Thoracic aorta endothelial cell (primary cell): Measurements from ENCODE around the genes PLD3, RAB4B and CYP2A7.

GRCh38 chr19:40348235-40349064 lies at the start of gene PLD3:
Gene PLD3, plus strand, starts transcription at chr19:40348695.
- CAGE, long polyA plus RNA = no peak

DNA sequence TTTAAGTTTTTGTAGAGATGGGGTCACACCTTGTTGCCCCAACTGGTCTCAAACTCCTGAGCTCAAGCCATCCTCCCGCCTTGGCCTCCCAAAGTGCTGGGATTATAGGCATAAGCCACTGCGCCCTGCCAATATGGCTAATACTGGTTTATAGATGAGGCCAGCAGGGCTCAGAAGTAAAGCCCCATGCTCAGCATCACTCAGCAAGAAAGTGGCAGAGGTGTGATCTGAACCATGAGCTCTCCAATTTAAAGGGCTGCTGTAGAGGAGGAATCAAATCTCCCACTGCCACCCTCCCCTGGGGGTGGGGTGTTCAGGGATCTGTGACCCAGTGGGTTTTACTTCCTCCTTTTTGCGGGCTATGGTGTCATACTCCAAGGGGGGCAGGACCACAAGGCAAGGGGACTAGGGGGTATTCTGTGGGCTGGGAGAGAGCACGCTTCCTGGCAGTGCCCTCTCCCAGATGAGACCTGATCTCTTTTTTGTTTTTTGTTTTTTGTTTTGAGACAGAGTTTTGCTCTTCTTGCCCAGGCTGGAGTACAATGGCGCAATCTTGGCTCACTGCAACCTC lies 10.2 kb downstream of the PLD3 start:
- CAGE, long polyA plus RNA = no peak

DNA sequence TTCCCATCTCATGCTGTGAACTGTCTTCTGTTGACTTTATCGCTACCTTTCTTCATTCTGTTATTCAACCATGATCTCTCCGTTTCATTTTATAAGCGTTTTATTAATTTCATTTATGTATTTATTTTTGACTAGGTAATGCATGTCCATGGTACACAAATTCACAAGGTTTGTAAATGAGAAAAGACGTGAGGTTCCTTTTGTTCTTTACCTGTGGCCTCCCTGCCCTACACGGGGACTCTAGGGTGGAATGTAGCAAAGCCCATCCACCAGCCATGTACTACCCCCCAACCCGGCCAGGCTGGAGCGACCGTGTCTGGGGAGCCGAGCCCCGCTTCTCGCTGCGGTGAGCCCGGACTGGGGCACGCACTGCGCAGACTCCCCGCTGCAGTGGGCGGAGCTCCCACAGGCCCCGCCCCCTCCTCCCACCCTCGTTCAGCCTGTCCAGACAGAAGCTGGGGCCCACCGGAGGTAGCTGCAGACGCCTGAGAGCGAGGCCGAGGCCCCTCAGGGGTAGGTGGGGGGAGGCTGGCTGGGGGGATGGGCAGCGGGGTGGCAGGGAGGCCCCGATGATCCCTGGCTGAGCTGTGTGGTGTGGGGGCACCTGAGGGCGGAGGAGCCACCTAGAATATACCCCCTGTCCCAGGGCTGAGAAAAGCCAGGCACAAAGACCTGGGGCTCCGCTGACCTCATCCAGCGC lies 17.1 kb downstream of the PLD3 start:
- CAGE, long polyA plus RNA = no peak

DNA sequence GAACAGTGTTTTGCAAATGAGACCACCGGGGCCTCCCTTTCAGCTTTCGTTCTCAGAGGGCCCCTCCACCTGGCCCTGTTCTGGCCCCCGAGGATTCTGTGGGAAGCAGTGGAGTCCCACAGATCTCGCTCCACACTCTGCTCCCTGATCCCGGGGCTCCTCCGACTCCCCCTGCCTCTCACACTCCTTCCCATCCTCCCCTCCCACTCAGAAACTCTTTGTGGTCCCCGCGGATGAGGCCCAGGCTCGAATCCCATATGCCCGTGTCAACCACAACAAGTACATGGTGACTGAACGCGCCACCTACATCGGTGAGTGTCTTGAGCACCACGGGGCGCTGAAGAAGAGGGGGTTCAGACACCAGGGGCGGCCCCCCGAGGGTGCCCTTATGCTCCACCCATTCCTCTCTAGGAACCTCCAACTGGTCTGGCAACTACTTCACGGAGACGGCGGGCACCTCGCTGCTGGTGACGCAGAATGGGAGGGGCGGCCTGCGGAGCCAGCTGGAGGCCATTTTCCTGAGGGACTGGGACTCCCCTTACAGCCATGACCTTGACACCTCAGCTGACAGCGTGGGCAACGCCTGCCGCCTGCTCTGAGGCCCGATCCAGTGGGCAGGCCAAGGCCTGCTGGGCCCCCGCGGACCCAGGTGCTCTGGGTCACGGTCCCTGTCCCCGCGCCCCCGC lies 12.3 kb downstream of the HIPK4 start:
- CAGE, long polyA plus RNA = no peak

DNA sequence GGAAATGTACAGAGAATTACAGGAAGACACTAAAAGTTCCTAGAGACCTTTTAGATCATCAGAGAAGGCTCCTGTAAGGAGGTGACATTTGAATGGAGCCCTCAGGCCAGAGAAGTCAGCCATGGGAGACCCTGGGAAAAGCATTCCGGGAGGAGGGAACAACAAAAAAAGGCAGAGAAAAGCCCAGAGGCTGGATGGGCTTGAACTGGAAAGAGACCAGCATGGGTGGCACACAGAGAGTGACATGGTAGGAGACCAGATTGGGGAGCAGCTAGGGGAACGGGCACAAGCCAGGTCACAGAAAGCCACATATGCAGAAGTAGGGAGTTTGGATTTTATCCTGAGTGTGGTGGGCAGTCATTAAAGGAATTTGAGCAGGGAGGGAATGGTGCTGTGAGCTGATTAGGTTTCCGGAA lies 1.2 kb downstream of the SERTAD1 start:
- CAGE, long polyA plus RNA = no peak

DNA sequence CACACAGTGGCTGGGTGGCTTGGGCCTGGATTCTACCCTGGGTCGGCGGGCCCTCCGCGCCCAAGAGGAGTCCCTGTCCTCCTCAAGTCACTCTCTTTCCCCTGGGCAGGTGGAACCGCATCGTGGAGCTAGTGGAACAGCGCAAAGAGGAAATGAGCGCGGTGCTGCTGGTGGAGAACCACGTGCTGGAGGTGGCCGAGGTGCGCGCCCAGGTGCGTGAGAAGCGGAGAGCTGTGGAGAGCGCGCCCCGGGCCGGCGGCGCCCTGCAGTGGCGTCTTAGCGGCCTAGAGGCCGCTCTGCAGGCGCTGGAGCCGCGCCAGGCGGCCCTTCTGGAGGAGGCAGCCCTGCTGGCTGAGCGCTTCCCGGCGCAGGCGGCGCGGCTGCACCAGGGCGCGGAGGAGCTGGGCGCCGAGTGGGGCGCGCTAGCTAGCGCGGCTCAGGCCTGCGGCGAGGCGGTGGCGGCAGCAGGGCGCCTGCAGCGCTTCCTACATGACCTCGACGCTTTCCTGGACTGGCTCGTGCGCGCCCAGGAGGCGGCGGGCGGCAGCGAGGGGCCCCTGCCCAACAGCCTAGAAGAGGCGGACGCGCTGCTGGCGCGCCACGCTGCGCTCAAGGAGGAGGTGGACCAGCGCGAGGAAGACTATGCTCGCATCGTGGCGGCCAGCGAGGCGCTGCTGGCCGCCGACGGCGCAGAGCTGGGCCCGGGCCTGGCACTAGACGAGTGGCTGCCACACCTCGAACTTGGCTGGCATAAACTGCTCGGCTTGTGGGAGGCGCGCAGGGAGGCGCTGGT lies 52.7 kb downstream of the SPTBN4 start:
- CAGE, long polyA plus RNA = no peak

GRCh38 chr19:40542209-40542620 lies 34.5 kb upstream of the SHKBP1 start:
- CAGE, long polyA plus RNA = no peak

DNA sequence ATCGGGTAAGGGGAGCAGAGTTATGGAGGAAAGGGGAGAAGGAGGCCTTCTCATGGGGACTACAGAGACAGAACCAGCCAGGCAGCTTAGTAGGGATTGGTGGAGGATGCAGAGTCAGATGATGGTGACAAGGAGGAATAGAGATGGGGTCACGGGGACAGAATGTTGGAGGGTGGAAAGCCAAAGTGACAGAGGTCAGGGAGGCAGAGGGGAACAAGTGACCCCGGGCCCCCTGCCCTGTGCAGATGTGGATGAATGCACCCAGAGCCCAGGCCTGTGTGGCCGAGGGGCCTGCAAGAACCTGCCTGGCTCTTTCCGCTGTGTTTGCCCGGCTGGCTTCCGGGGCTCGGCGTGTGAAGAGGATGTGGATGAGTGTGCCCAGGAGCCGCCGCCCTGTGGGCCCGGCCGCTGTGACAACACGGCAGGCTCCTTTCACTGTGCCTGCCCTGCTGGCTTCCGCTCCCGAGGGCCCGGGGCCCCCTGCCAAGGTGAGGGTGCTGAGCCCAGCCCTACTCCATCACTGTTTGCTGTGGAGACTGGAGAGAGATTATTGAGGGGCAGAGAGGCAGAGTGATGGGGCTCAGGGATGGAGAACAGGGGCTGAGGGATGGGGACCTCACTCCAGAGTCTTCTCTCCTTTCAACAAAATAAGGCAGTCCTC lies 9.9 kb downstream of the LTBP4 start:
- CAGE, long polyA plus RNA = no peak

DNA sequence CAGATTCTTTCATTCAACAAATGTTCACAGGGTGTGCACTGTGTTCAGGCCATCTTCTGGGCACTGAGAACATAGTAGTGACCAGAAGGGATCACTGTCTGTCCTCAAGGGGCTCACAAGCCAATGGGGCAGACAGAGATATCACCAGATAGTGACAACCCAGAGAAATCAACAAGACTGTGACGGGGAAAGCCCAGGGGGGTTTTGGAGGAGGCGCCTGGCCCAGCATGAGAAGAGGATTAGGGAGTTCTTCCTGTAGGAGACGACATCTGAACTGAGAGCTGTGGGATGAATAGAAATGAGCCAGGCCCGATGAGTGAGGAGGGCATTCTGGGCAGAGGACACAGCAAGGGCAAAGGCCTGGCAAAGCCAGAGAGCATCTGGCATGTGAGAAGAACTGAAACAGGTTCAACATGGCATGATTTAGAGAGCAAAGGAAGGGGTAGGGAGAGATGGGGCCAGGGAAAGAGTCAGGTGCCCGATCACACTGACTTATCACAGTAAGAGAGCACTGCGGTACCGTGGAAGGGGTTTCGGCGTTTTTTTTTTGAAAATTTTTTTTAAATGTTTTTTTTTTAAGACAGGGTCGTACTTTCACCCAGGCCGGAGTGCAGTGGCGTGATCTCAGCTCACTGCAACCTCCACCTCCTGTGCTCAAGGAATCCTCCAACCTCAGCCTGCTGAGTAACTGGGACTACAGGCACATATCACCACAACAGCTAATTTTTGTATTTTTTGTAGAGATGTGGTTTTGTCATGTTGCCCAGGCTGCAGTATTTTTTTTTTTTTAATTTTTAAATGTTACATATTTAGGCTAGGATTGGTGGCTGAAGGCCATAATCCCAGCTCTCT lies 18.7 kb downstream of the LTBP4 start:
- CAGE, long polyA plus RNA = no peak

DNA sequence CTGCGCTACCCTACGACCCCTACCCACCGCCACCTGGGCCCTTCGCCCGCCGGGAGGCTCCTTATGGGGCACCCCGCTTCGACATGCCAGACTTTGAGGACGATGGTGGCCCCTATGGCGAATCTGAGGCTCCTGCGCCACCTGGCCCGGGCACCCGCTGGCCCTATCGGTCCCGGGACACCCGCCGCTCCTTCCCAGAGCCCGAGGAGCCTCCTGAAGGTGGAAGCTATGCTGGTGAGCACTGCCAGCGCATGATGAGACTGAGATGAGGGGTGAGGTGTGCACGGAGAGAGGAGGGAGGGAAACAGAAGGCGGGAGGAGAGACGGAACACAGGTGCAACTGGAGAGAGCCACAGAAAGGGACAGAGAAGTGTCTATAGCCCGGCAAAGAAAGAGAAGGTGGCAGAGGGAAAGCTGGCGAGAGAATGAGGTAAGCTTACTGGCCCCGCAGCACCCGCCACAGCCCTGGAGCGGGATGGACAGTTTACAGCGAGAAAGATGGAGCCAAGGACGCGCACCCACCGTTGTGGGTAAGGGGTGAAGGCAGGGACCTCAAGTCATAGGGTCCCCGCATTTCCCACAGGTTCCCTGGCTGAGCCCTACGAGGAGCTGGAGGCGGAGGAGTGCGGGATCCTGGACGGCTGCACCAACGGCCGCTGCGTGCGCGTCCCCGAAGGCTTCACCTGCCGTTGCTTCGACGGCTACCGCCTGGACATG lies 26.1 kb downstream of the LTBP4 start:
- CAGE, long polyA plus RNA = no peak

- CAGE, long polyA plus RNA = no peak
These were observed 39.8 kb downstream of the NUMBL start for GRCh38 chr19:40650565-40651131.

DNA sequence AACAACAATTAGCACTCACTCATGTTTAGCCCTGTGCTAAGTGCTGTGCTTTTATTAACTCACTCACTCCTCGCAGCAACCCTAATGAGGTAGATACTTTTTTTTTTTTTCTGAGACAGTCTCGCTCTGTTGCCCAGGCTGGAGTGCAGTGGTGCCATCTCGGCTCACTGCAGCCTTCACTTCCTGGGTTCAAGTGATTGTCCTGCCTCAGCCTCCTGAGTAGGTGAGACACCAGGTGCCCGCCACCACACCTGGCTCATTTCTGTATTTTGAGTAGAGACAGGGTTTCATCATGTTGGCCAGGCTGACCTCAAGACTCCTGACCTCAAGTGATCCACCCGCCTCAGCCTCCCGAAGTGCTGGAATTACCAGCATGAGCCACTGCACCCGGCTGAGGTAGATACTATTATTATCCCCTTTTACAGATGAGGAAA lies 2.5 kb downstream of the ITPKC start:
- CAGE, long polyA plus RNA = no peak

- CAGE, long polyA plus RNA = no peak
These were observed 5.3 kb downstream of the ITPKC start for GRCh38 chr19:40722150-40722670.

- CAGE, long polyA plus RNA = no peak
These were observed at the start of gene RAB4B for GRCh38 chr19:40778132-40779307. Gene RAB4B, plus strand, starts transcription at chr19:40778247.

- CAGE, long polyA plus RNA = no peak
These were observed 9.2 kb downstream of the EGLN2 start for GRCh38 chr19:40808093-40808769.

- CAGE, long polyA plus RNA = no peak
These were observed at the start of gene CYP2A7 for GRCh38 chr19:40882057-40882518. Gene CYP2A7, minus strand, starts transcription at chr19:40882231.

GRCh38 chr19:40941673-40942357 lies 49.3 kb upstream of the CYP2B6 start:
- CAGE, long polyA plus RNA = no peak

- CAGE, long polyA plus RNA = no peak
These were observed 21.3 kb upstream of the CYP2B6 start for GRCh38 chr19:40969737-40970207.

DNA sequence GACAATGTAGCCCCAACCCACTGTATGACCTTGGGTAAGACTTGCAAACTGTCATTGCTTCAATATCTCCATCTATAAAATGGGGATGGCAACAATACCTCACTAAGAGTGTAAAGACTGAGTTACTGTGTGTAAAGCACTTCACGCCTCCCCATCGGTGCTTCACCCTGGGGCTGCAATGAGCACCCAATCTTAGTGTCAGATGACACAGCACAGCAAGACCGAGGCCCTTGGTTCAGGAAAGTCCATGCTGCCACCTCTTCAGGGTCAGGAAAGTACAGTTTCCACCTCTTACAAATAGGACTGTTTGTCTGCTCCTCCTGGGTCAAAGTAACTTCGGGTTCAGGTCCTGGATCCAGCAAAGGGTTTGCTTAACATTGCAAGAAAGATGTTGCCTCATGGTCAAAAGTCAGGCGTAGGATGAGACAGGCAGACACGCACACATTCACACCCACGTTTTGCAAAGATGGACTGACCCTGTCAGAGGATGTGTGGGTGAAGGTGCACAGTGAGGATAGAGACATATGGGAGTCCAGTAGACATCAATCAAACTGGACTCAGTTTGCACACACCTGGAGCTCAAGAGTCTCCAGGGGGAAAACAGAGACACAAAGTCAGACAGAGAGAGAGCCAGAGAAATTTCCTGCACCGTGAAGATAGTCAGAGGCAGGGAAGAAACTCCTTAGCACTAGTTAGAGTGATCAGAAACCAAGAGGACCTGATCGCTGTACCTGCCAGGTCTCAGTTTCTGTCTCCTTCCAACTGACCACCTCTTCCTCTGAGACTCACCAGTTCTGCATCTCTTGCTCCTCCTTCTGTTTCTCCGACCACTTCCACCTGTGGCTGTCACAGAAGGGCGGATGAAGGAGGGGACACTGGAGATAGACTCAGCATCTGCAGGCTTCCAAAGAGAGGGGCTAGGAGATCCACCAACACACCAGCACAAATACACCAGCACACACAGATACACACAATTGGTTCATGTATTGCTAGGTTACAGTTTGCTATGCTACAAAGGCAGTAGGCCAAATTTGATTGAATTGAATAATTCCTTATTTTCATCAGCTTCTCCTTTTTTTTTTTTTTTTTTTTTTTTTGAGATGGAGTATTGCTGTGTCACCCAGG lies 1.4 kb upstream of the CYP2B6 start:
- CAGE, long polyA plus RNA = no peak

GRCh38 chr19:41206653-41207308 lies 12.2 kb upstream of the AXL start:
- CAGE, long polyA plus RNA = no peak